Diencephalon (tissue), 2 donors: ENCODE data around the genes PLD2 and C17orf107.

- RAMPAGE, long total RNA = no peak
Observed at GRCh38 chr17:3865840-3866337, 19.8 kb upstream of the NCBP3 start.

GRCh38 chr17:3928966-3929692 lies 12.9 kb upstream of the P2RX1 start:
- RAMPAGE, long total RNA = no peak

DNA sequence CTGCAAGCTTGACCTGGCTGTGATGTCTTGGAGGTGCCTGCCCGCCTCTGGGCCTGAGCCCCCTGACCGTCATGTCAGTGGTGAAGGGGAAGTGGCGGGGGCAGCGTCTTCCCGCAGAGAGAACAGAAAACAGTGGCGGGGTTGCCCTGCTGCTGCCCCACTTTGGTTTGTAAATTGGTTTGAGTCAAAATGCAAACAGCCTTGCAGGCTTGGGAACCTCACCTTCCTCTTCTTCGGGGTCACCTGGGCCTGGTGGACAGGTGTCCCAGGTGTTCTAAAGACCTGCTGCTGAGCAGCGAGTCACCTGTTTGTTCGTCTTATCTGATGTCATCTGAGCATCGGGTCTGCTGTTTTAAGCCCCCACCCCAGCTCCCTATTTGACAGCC lies 8.2 kb upstream of the ATP2A3 start:
- RAMPAGE, long total RNA = no peak

- RAMPAGE, long total RNA = no peak
Observed at GRCh38 chr17:3978307-3978768, 14.1 kb upstream of the ATP2A3 start.

- RAMPAGE, long total RNA = no peak
Observed at GRCh38 chr17:4032751-4033139, 68.5 kb upstream of the ATP2A3 start.

DNA sequence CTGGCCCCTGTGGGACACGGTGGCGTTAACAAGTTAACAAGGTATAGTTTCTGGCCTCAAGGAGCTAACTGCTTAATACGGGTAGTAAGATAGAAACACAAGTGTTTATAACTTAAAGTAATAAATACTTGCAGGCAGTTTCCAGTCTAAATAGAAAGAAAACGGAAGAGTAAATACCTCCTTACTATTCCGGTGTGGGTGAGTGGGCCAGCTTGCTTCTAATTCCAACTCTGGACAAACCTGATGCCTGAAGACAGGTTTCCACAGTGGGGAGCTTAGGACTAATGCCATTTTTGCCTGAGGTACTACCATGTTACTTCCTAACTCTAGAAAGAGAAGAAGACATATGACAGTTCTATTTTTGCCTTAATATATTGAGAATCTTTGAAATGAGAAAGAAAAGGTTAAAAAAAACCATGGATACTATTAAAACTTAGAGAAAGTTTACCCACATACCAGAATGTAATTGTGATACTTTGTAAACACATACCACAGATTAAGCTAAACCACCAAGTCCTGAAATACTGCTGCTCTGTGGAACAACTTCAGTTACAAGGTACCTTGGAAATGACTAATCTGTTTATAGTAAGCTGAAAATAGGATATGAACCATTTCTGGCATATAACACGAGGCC lies 70.3 kb downstream of the ZZEF1 start:
- RAMPAGE, long total RNA = no peak

- RAMPAGE, long total RNA = no peak
Observed at GRCh38 chr17:4167851-4168050, 24.8 kb downstream of the CYB5D2 start.

GRCh38 chr17:4247478-4248517 lies 16.0 kb downstream of the ANKFY1 start:
- RAMPAGE, long total RNA = no peak

DNA sequence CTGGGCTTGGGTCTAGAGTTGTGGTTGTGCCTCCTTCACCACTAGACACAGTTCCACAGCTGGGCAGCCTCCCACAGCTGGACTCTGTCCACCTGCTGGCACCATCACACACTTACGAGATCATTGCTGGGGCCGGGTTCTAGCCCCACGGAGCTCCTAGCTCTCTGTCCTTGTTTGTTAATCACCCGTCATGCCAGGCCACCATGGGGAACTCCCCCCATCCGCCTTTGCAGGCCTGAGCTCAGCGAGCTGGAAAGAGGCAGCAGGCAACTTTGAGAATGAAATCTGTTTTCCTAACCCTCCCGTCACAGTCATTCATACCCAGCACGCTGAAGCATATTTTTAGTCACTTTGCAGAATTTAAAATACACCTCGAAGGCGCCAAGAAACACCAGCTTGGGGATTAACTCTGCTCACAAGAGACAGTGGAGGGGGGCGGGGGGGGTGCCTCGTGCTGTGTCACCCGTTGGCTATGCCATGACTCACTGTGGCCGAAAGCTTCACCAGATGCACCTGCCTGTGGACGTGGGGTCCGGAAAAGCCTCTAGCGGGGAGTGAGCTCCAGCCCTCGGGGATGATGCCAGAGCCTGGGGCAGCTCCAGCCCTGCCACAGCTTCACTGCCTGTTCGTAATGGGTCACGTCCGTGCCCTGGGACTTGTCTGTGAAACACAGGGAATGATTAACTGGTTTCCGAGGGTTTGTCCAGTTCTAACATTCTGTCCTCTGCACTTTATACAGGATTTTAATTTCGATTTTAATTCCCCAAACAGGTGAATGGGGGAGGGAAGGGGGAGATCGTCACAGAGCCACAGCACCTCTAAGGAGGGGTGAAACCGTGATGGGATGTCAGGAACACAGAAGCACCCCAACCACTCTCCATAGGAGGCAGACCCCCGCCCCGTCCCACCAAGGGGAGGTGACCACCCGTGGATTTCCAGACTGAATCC lies 1.4 kb upstream of the SPNS2 start:
- RAMPAGE, long total RNA = no peak

DNA sequence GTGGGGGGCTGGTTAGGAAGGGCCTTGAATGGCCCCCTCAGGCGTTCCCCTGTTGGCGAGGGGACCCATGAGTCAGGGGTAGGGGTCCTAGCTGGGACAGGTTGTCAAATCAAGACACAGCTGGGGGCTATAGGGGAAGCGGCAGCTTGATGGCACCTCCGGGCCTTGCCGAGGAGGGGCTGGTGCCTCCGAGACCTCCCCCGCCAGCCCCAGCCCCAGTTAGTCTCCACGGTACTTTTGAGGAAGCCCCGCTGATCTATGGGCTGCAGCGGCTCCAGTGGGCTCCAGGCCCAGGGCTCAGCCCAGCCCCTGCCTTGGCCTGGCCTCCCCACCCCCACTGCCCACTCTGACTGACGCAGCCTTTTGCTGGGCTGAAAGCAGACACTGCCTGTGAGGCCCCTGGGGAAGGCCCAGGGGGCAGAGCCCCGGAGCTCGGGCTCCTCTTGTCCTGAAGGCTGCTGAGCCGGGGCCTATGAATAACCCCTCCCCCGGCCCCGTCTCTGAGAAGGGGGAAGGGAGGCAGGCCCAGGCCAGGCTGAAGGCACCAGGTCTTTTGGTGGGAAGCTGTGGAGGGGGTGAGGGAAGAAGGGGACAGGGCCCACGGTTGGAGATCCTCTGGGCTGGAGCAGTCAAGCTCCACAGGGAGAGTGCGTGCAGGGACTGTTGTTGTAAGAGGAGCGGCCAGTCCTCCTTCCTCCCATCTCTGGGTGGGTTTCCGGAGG lies 7.6 kb upstream of the SMTNL2 start:
- RAMPAGE, long total RNA = no peak

DNA sequence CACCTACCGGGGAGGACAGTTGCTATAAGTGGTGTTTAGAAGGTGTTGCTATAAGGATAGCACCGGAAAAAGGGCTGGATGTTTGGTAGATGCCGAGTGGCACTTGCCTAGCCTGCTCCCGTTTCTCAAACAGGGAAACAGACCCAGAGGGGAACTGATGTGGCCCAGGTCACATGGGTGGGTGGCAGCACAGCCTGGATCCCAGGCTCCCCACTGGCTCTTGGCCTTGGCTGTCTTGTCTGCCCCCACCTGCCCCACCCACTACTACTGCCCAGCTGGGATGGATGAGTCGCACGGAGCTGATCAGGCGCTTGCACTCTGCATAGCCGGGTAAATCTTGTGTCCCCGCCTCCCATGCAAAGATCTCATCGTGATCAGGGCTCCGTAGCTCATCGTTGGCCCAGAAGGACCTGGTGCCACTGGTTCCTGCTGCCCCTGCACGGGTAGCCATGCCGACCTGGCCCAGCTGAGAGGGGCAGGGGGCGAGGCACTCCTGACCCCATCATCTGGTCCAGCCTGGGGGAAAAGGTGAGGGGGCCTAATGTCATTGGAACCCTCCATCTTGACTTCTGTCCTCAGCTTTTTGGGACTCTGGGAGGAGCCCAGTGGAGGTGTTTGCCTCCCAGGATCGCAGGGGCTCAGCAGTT lies 7.3 kb downstream of the SMTNL2 start:
- RAMPAGE, long total RNA = no peak

GRCh38 chr17:4607866-4608223 lies 23.5 kb downstream of the SMTNL2 start:
- RAMPAGE, long total RNA = no peak

- RAMPAGE, long total RNA = no peak
Observed at GRCh38 chr17:4616811-4617532, 24.5 kb downstream of the ALOX15 start.

DNA sequence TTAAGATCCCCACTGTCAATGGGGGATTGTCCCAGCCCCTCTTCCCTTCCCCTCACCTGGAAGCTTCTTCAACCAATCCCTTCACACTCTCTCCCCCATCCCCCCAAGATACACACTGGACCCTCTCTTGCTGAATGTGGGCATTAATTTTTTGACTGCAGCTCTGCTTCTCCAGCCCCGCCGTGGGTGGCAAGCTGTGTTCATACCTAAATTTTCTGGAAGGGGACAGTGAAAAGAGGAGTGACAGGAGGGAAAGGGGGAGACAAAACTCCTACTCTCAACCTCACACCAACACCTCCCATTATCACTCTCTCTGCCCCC lies 10.2 kb upstream of the MED11 start:
- RAMPAGE, long total RNA = no peak

DNA sequence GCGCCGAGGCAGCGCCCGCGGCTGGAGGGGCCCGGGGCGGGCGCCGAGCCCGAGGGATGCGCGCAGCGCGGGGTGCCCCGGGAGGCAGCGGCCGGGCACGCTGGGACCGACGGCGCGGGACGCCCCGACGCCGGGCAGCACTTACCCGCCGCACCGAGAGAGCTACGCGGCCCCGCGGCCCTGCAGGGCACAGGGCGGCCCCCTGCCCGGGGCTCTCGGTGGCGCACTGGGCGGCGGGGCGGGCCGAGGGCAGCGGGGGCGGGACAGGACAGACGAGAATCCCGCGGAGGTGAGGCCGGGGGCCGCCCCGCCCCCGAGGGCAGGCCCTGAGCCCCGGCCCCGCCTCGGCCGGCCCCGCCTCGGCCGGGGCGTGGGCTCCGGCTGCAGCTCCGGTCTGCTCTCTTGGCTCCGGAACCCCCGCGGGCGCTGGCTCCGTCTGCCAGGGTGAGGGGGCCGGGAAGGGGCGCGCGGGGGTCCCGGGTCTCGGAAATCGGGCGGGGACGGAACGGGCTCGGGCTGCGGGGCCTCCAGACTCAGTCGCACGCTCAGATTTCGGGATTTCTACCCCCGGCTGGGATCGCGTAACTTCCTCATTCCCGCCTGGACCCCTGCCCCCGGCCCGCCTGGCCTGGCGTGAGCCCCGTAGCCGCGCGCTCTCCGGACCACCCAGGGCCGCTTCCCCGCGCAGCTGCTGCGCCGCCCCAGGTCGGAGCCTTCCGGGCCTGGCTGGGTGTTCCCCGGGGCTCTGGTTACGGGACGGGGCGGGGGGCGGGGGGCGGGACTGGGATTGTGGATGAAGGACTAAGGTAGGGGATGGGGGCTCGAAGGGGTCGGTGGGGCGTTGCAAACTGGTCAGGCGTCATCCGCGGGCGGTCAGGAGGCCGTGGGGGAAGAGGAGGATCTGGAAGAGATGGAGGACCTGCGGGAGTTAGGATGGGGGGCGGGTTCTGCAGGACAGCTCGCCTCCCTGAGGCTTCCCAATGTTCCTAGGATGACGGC lies at the start of gene PLD2:
Gene PLD2 (plus strand): TSS at position 371 of the 999 bp plus-strand sequence.
- RAMPAGE, long total RNA = start-site peak on the plus strand centred at position 408 of the sequence, 56 bp wide, 28 and 41 reads in 2 replicates

- RAMPAGE, long total RNA = no peak
Observed at GRCh38 chr17:4853268-4853825, 20.2 kb downstream of the MINK1 start.

- RAMPAGE, long total RNA = no peak
Observed at GRCh38 chr17:4858450-4859296, 25.5 kb downstream of the MINK1 start.

DNA sequence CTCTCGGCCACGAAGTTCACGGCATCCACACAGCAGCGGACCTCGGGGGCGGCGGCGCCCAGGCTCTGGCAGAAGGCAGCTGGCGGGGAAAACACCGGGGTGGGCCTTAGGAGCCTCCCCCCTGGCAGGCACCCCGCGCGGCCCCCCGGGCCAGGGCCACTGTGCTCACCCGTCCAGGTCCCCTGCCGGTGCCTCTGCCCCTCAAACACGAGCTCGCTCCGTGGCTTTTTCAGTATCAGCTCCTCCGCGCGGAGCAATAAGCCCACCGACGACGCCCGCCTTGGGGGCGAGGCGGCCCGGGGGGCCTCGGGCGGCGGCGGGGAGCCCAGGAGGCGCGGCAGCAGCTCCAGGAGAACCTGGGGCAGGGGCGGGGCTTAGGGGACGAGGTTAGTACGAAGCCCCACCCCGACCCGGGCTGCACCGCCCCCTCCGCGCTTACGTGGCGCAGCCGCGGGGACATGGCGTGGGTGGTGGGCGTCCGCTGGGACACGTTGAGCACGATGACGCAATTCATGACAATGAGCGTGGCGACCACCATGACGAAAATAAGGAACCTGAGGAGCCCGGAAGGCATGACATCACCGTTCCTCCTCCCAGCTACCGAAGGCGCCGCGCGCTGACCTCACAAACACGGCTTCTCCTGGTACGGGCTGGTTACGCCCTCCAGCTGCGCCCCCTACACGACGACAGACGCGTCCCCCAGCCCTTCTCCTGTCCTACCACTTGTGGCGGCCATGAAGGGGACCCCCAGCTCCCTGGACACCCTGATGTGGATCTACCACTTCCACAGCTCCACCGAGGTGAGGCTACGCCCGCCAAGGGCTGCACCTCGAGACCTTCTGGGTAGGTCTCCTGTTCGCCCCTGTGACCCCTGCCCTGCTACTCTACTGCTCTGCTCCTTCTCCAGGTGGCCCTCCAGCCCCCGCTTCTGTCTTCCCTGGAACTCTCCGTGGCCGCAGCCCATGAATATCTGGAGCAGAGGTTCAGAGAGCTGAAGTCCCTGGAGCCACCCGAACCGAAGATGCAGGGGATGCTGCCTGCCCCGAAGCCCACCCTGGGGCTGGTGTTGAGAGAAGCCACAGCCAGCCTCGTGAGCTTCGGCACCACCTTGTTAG lies at the start of gene C17orf107:
Gene C17orf107 (plus strand): TSS at position 508 of the 1,115 bp plus-strand sequence.
- RAMPAGE, long total RNA = no peak

- RAMPAGE, long total RNA = no peak
Observed at GRCh38 chr17:4940848-4941162, 737 bp downstream of the RNF167 start.

DNA sequence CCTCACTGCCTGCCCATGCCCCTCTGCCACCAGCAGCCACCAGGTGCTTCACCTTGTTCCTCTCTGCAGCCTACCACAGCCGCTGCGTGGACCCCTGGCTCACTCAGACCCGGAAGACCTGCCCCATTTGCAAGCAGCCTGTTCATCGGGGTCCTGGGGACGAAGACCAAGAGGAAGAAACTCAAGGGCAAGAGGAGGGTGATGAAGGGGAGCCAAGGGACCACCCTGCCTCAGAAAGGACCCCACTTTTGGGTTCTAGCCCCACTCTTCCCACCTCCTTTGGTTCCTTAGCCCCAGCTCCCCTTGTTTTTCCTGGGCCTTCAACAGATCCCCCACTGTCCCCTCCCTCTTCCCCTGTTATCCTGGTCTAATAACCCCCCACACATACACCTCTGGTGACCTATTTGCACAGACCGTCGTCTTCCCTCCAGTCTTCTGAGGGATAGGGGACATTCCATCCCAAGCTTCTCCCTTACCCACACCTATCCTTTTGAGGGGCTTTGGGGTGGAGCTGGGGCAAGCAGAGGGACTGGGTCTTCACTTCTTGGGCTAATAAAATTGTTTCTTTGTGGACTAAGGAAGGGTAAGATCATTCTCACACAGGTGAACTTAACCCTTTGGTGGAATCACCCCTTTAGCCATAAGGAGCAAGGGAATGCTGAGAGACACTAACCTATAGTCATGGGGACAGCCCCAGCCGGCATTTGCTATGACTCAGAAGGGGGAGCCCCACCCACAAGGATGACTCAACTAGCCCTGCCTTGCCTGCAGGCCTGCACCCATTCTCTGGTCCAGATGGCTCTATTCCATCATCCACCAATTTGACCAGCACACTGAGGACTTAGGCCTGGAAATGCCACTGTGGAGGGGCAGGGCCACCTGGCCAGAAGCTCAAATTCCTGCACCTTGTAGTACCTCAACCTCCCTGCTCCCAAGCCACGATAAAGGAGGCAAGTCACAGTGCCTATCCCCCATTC lies 3.4 kb downstream of the PFN1 start:
- RAMPAGE, long total RNA = no peak